ENCODE measurements around the gene FBN2.

DNA sequence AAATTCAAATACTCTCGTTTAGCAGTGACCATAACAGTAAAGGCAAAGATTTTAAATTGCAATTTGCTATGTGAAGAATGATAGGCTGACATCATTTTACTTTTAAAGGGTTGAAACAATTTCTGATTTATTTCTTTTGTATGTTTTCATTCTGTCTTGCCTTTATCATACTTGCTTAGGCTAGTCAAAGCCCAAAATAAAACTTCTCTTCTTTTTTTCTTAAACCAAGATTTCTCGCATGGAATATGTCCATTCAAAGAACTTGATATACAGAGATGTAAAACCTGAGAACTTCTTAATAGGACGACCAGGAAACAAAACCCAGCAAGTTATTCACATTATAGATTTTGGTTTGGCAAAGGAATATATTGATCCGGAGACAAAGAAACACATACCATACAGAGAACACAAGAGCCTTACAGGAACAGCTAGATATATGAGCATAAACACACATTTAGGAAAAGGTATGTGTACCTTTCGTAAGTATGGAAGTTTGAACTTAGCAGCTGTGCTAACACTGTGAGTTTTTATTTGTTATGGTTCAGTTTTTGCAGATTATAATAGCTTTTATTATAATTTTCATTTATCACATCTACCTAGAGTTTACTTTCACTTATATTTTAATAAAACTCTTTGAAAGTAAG is 63.6 kb downstream of the CSNK1G3 start:
- PRO-cap, 7 experiments, result no peak in any of the 7 experiments

DNA sequence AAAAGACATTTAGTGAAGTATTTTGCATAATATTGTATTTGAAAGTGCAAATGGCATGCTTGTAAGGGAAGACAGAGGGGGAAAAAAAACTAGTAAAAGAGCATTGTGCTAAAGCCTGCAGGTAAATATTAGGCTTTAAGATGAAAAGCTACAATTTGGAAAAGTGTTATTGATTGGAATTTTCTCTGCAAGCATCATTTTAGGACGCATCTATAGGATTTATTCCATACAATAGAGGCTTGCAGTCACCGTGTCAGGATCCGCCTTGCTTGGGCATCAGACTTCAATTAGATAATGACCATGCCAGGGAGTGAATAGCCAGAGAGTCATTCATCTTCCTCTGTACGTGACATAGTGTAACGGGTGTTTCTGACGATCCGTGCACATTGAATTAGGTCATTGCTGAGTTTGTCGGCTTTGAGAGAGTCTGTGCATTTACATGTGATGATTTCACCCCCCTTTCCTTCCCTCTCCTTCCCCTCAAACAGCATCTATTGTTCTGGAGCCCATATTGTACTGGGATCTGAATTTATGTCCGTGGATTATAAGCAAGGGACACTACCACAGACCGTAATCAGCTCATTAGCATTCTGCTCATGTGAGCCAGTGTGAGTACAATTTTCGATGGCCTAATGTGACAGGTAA is 301.8 kb downstream of the CSNK1G3 start:
- PRO-cap, 7 experiments, result no peak in any of the 7 experiments

- PRO-cap, 7 experiments, result no peak in any of the 7 experiments
These were observed 141.0 kb downstream of the ZNF608 start for GRCh38 chr5:124605364-124605822.

DNA sequence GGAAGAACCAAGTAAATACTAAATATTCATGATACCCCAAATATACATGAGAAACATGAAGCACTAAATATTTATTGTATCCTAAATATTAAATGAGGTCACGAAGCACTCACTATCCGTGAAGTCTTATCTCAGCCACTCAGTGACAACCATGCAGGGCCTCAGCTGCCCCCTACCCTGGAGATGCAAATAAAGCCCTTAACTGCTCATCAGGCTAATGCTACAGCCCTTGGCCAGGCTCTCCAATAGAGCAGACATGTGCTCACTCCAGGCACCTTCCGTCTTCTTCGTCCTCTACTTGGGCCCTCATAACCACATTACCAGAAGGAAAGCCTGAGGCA is 121.2 kb downstream of the ZNF608 start:
- PRO-cap, 7 experiments, result no peak in any of the 7 experiments

GRCh38 chr5:124707577-124707983 is 38.9 kb downstream of the ZNF608 start:
- PRO-cap, 7 experiments, result no peak in any of the 7 experiments

GRCh38 chr5:124743211-124743530 is 3.3 kb downstream of the ZNF608 start:
- PRO-cap, 7 experiments, result no peak in any of the 7 experiments

GRCh38 chr5:124745674-124746186 is 709 bp downstream of the ZNF608 start:
- PRO-cap, 7 experiments, result no peak in any of the 7 experiments

DNA sequence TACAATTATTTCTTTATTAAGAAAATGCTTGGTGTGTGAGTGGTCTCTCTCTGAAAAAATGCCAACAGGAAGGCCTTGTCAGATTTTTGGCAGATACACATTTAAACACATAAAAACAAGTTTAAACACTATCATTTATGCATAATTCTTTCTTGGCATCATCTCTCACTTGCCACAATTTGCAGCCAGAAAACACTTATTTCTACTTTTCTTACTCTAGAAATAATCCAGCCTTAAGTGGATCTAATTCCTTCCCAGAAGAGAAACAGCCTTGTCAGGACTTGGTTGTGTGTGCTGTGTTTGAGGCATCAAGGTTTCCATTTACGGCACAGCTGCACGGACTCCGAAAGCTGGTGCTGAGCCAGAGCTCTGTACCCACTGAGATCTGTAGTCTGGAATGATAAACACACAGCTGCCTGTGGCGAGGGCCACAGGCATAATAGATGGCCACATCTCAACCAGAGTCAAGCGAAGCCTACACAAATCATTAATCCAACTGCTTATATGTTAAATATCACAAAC is 738.1 kb upstream of the ZNF608 start:
- PRO-cap, 7 experiments, result no peak in any of the 7 experiments

DNA sequence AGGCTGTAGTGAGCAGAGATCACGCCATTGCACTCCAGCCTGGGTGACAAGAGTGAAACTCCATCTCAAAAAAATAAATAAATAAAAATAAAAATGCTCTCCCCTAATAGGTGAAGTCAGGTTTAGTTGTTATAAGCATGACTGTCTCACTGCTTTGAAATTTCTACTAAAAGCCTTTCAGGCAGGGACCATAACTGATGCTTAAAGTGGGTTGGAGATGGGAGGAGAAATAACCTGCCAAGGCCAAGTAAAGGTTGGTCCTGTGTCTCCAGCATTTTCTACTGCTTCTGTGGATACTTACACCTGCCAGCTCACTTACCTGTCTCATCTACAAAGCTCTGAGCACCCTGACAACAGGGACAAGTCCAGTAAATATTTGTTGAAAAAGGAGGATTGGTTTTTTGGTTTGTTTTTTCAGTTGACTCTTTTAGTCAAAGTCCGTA is 38.5 kb downstream of the GRAMD2B start:
- PRO-cap, 7 experiments, result no peak in any of the 7 experiments

GRCh38 chr5:126479631-126480338 is 56.6 kb downstream of the GRAMD2B start:
- PRO-cap, 7 experiments, result no peak in any of the 7 experiments

GRCh38 chr5:126813910-126814336 is 37.0 kb downstream of the LMNB1 start:
- PRO-cap, 7 experiments, result no peak in any of the 7 experiments

- PRO-cap, 7 experiments, result no peak in any of the 7 experiments
These were observed 119.0 kb downstream of the MARCHF3 start for GRCh38 chr5:126911369-126911709.

DNA sequence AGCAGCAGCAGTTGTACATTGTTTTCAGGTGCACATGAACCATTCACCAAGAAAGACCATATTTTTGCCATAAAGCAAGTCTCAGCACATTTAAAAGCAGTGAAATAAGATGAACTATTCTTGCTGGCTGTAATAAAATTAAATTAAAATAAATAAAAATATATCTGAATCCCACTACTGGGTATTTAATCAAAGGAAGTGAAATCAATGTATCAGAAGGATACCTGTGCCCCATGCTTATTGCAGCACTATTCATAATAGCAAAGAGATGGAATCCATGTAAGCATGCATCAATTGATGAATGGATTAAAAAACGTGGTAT is 5.0 kb upstream of the MEGF10 start:
- PRO-cap, 7 experiments, result no peak in any of the 7 experiments

DNA sequence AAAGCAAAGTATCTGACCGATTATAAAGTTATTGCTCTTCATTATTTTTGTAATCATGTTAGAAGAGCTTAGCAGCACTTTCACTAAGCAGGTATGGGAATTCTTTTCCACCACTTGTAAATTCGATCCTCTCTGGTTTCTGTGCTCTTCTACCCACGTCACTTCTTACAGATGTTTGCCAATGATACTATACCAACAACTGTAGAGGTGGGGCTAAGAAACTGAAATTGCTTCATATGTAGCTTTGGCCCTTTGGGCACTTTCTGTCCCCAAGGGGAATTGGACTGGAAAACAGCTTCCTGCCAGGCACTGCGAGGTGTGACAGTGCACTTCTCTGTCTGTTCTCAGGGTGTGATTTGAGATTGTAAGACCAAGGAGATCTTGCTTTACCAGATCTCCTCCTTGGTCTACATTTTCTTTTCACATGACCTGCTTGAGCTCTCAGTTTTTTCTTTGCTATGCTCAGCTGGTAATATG is 164.2 kb downstream of the CCDC192 start:
- PRO-cap, 7 experiments, result no peak in any of the 7 experiments

DNA sequence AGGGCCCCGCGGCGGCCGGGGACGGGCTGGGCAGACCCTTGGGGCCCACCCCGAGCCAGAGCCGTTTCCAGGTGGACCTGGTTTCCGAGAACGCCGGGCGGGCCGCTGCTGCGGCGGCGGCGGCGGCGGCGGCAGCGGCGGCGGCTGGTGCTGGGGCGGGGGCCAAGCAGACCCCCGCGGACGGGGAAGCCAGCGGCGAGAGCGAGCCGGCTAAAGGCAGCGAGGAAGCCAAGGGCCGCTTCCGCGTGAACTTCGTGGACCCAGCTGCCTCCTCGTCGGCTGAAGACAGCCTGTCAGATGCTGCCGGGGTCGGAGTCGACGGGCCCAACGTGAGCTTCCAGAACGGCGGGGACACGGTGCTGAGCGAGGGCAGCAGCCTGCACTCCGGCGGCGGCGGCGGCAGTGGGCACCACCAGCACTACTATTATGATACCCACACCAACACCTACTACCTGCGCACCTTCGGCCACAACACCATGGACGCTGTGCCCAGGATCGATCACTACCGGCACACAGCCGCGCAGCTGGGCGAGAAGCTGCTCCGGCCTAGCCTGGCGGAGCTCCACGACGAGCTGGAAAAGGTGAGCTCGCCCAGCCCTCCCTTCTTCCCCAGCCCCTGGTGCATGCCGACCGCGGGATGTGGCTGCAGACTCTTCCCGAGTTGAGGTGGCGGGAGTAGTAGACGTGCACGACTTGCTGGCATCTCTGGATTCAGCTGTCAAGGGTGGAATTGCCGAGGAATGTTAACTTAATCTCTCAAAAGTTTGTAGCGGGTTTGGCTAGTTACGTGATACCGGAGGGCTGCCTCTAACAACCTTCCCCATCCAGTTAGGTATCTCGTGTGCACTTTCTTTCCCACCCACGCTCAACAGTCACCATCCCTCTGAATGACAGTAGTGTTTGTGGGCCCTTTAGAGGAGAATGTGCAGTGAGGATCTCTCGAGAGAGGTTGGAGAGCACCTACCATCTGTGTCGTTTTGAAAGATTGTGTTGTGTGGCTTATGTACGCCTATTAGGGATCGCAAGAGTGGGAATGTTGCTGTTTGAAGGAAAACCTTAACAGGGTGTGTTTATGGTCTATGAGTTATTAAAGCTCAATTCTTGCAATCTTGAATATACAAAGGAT is 927 bp downstream of the SLC12A2 start:
- PRO-cap, 7 experiments, result peak in 3 of 7 experiments; most common plus-strand start position 340 of the sequence (in 3); most common minus-strand start position 292 of the sequence (in 3)

DNA sequence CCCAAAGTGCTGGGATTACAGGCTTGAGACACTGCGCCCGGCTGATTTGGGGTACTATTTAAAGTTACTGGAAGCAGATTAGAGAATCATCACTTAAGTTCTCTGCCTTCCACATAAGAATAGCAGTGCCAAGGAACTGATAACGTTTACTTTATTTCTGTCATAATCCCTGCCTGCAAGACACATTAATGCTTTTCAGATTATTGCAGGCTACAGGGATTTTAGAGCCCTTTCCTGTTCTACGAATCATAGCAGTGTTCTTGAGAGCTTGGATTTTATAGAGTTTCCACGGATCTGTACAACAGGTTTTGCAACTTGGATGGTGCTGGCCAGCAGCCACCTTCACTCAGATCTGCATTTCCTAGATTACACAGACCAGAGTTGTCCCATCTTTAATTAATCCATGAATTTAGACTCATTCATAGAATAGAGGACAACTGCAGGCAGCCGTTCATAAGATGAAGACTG is 38.0 kb downstream of the SLC12A2 start:
- PRO-cap, 7 experiments, result peak in 1 of 7 experiments; most common plus-strand start position 283 of the sequence (in 1)

DNA sequence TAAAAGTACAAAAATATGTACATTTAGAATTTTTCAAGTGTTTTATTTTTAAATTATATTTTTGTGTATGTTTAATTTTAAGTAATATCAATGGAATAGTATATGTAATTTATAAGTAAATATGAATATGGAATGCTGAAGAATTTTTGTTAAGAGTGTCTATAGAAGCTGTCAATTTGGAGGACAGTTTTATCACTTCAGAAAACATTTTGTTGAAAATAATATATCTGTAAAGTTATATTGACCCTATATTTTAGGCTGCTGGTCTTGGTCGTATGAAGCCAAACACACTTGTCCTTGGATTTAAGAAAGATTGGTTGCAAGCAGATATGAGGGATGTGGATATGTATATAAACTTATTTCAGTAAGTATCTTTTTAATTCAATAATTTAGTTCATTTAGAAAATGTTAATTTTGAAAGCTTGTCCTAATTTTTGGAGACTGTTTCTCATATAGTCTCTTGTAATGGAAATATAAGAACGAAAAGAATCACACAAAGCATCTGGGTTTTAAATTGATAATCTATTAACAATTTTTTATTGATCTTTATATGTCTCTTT is 84.0 kb downstream of the SLC12A2 start:
- PRO-cap, 7 experiments, result no peak in any of the 7 experiments

GRCh38 chr5:128174255-128174969 is 90.8 kb downstream of the SLC12A2 start:
- PRO-cap, 7 experiments, result no peak in any of the 7 experiments

DNA sequence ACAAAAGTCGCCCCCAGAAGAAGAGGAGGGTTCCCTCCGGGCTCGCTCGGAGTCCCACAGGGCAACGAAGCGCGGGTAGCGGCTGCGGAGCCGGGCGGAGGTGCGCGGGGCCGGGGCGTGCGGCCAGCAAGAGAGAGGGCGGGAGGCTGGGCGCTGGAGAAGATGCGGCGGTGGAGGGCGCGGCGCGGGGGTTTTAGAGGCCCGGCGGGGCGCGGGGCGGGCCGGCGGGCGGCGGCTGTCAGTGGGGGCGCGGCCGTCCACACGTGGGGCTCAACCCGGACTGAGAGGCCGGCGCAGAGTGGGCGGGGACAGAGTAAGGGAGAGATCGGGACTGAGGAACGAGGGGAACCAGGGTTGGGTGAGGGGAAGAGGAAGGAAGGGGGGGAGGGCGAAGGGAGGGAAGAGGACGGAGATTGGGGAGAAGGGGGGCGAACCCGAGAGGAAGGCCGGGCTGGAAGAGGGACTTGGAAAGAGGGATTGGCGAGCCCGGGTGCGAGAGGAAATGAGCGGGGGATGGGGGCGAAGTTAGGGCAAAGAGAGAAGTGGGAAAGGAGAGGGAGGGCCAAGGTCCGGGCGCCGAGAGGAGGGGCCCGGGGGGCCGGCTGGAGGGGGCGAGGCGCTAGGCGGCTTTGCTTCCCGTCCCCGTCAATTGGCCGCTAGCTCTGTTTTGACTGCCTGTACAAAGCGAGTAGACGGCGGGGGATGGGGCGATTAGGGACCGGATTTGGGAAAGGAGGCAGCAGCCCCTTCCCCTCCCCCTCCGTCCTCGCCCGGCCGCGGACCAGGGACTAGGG is at the start of gene FBN2:
Gene FBN2, minus strand, starts transcription at position 169 of the 794 bp plus-strand sequence.
- PRO-cap, 7 experiments, result no peak in any of the 7 experiments

GRCh38 chr5:129093939-129094383 is 588 bp upstream of the ISOC1 start:
- PRO-cap, 7 experiments, result peak in 5 of 7 experiments; most common plus-strand start chr5:129094308 (in 5); most common minus-strand start chr5:129094303 (in 3)

All from T-cell (primary cell).